ENCODE measurements around a stretch of chr5.

DNA sequence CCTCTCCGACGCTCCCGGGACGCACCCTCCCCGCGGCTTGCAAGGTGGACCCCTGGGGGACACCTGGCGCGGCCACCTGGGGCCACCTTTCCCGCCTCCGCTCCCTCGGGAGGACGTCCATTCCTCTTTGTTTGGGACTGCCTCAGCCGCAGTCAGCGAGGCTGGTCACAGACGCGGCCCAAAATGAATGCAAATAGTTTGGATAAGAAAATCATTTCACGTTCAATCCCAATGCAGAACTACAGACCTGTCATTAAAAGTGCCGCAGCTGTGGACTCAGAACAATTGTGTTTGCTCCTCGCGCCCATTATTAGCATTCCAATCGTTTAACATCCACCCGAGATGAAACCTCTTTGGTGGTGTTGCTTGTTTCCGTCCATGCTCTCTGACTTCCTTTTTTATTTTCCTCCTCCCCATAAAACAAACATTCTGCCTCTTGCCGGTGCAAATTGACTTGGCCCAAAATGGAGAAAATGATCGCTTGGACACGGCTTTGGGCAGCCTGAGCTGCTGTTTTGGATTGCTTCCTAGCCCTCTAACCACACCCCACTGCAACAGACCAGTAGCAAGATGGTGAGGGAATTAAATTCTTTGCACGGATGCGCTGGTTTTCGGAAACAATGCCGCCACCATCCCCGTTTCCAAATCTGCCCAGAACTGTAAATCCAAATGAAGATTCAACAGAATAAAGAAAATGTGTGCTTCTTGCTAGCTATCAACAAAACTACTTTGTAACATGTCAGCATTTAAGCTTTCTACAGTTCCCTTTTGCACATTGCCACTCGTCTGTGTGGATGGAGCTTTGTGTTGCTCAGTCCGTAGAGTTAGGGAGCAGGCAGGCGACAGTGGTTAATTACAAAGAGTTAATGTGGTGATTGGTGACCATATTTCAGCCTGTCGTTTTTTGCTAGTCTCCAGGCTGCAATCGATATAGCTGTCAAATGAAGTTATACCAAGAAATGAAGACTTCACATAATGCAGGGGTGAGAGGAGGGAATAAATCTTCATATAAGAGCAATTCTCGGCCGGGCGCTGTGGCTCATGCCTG, 829 bp downstream of the NLN start:
CAGE:
- cytosol, long polyA minus RNA = no peak
- cytosol, long polyA plus RNA = no peak
- long polyA plus RNA = no peak
- nucleus, long polyA minus RNA = no peak
- nucleus, long polyA plus RNA = no peak

GRCh38 chr5:65810027-65810535, 88.1 kb downstream of the NLN start:
CAGE:
- cytosol, long polyA minus RNA = no peak
- cytosol, long polyA plus RNA = no peak
- long polyA plus RNA = no peak
- nucleus, long polyA minus RNA = no peak
- nucleus, long polyA plus RNA = no peak

DNA sequence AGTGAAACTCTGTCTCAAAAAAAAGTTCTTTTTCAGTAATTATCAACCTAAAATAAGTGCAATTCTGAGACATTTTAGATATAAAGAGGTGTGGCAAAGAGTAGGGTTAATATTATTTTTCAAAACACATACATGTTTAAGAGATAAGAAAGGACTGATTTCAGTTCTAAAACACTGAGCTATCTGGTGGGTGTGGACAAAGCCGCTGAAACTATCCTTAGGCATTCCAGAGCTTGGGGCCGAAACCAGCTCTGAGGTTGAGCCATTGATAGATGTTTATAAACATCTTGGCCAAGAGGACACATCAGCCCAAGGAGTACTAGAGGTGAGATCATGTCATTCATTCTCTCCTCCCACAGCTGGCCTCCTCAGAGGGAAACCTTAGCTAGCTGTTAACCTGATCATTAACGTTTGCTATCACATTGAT, 89.8 kb downstream of the NLN start:
CAGE:
- cytosol, long polyA minus RNA = no peak
- cytosol, long polyA plus RNA = no peak
- long polyA plus RNA = no peak
- nucleus, long polyA minus RNA = no peak
- nucleus, long polyA plus RNA = no peak

DNA sequence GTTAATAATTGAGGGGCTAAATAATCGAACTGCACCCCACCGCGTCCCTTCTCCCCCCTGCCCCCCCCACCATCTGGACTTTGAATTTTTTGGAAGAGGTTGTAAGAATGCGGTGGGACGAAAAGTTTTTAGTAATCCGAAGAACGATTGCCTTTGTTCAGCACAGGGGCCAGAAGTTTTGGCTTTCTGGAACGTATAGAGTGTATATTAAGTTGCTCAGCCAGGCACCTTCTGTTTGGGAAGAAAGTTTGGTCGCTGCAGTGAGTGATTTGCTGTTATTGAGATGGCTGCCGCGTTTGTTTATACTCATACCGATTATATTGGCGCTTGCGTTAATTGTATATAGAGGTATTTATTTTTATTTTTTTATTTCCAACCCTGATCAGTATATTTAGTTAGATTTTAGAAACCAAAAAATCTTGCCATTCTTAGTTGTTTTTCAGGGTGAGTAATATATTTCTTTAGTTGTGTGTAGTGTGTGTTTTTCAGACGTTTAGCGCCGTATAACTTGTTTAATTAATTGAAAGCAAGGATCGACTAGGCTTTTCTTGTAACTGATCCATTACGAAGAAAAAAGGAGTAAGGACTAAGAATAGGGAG, 663 bp downstream of the ERBIN start:
CAGE:
- cytosol, long polyA minus RNA = no peak
- cytosol, long polyA plus RNA = no peak
- long polyA plus RNA = no peak
- nucleus, long polyA minus RNA = no peak
- nucleus, long polyA plus RNA = no peak

DNA sequence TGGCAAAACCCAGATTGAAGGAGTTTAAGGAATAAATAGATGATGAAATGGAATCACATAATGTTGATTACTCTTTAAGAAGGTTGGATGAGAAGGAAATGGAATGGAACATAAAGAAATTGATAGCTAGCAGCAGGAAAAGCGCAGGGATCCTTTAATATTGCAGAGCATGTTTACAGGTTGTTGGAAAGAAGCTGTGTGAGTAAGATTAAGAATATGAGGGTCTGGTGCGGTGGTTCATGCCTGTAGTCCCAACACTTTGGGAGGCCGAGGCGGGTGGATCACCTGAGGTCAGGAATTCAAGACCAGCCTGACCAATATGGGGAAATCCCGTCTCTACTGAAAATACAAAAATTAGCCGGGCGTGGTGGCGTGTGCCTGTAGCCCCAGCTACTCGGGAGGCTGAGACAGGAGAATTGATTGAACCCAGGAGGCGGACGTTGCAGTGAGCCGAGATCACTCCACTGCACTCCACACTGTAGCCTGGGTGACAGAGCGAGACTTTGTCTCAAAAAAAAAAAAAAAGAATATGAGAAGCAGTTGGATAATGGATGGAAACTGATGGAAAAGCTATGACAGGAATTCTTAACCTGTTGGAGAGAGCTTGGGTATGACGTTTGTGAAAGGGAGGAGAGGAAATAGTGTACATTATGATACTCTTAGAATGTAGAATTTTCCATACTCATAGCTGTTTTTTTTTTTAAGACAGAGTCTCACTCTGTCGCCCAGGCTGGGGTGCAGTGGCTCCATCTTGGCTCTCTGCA, 107.4 kb downstream of the ERBIN start:
CAGE:
- cytosol, long polyA minus RNA = no peak
- cytosol, long polyA plus RNA = no peak
- long polyA plus RNA = no peak
- nucleus, long polyA minus RNA = no peak
- nucleus, long polyA plus RNA = no peak

GRCh38 chr5:66438653-66439268, 157.4 kb upstream of the MAST4 start:
CAGE:
- cytosol, long polyA minus RNA = no peak
- cytosol, long polyA plus RNA = no peak
- long polyA plus RNA = no peak
- nucleus, long polyA minus RNA = no peak
- nucleus, long polyA plus RNA = no peak

DNA sequence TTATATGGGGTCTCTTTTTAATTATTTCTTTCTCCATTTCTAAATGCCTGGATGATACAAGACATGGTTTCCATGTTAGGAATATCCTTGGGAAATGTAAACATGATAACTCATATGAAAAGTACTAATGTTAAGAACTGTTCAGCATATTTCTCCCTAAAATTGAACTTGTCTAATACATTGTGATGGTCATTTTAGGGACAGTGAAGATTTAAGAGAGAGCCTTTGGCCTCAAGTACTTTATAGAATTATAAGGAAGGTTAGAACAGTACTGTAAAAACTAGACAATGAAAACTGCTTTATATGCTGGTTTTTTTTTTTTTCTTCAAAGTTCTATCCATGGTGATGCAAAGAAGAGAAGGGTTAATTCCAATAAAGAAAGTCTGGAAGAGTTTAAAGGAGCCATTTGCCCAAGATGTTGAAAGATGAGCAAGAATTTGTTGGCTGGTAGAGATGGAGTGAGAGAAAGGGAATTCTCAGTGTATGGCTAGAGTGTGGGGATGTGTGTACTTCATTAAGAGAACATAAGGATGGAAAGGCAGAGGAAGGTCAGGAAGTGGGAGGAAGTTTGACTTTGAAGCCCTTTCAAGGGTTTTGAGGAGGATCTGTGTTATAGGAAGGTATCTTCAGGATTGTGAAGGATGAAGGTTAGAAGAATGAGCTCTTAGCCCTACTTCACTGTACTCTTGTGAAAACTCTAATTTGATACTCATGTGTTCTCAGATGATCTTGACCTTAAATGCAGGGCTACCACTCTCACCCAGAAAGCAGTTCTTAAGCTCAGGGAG, 141.7 kb downstream of the CD180 start:
CAGE:
- cytosol, long polyA minus RNA = no peak
- cytosol, long polyA plus RNA = no peak
- long polyA plus RNA = no peak
- nucleus, long polyA minus RNA = no peak
- nucleus, long polyA plus RNA = no peak

DNA sequence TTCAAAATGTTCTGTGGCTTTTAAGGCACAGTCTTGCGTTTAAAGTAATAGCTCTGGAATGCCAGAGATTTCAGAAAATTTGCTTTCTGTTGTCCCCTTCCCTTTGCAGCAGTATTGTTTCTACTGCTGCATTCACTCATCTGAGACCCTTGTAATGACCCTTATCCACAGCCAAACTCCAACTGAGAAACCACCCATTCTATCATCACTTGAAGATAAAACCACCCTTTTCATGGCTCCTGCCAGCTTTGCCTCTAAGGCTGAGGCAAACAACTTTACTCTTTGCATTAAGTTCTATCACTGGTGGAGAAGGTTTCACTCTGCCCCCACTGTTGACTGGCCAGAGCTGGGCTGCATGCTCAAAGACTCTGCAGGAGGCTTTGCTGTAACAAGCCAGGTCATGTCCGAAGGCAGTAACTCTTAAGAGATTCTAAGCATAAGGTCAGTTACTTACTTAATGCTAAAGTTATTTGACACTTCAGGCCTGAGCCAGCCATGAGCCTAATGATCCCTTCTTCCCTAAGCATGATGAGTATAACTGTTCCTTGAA, 101.9 kb downstream of the CD180 start:
CAGE:
- cytosol, long polyA minus RNA = no peak
- cytosol, long polyA plus RNA = no peak
- long polyA plus RNA = no peak
- nucleus, long polyA minus RNA = no peak
- nucleus, long polyA plus RNA = no peak

GRCh38 chr5:67165087-67165704, 31.4 kb downstream of the CD180 start:
CAGE:
- cytosol, long polyA minus RNA = no peak
- cytosol, long polyA plus RNA = no peak
- long polyA plus RNA = no peak
- nucleus, long polyA minus RNA = no peak
- nucleus, long polyA plus RNA = no peak

CAGE:
- cytosol, long polyA minus RNA = no peak
- cytosol, long polyA plus RNA = no peak
- long polyA plus RNA = no peak
- nucleus, long polyA minus RNA = no peak
- nucleus, long polyA plus RNA = no peak
Observed at GRCh38 chr5:67206776-67207563, 10.4 kb upstream of the CD180 start.

GRCh38 chr5:67215588-67216573, 19.3 kb upstream of the CD180 start:
CAGE:
- cytosol, long polyA minus RNA = no peak
- cytosol, long polyA plus RNA = no peak
- long polyA plus RNA = no peak
- nucleus, long polyA minus RNA = no peak
- nucleus, long polyA plus RNA = no peak

DNA sequence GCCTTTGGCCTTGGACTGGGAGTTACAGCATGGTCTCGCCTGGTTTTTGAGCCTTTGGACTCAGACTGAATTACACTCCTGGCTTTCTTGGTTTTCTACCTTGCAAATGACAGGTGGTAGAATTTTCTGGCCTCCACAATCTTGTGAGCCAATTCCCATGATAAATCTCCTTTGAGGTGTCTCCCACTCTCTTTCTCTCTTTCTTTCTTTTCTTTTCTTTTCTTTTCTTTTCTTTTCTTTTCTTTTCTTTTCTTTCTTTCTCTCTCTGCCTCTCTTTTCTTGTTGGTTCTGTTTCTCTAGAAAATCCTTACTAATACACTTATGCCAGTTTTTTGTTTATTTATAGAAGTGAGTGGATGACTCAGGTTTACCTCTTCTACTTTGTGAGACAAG, 60.7 kb upstream of the CD180 start:
CAGE:
- cytosol, long polyA minus RNA = no peak
- cytosol, long polyA plus RNA = no peak
- long polyA plus RNA = no peak
- nucleus, long polyA minus RNA = no peak
- nucleus, long polyA plus RNA = no peak

DNA sequence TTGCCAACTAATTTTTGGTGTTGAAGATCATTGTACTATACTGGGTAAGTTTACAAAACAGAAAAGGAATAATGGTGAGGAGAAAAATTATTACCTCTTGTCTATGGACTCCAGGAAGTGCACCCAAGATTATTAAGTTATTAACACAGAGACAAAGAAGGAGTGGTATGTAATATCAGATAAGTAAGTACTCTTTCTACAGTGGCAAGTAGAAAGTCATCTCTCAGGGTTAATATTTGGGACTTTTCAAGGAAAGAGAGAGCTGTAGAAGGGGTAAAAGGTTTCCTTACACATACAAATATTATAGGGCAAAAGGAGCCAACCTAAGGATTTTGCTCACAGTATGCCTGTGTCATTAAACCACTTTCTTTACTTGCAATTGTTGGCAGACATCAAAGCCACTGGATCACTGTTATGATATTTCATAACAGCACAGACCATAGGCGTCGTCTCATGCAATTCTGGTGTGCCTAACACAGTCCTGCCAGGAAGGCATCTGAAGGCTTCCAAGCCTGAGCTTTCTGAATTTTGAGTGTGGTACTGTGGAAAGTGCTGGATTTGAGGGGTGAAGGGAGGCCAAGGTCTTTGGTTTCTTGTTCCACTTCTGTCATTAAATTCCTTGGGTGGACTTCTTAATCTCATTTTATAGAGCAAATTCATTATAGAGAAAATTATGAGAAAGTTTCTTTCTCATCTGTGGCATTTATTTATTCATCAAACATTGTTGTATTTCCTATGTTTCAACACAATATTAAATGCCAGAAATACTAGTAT, 441.5 kb upstream of the PIK3R1 start:
CAGE:
- cytosol, long polyA minus RNA = no peak
- cytosol, long polyA plus RNA = no peak
- long polyA plus RNA = no peak
- nucleus, long polyA minus RNA = no peak
- nucleus, long polyA plus RNA = no peak

DNA sequence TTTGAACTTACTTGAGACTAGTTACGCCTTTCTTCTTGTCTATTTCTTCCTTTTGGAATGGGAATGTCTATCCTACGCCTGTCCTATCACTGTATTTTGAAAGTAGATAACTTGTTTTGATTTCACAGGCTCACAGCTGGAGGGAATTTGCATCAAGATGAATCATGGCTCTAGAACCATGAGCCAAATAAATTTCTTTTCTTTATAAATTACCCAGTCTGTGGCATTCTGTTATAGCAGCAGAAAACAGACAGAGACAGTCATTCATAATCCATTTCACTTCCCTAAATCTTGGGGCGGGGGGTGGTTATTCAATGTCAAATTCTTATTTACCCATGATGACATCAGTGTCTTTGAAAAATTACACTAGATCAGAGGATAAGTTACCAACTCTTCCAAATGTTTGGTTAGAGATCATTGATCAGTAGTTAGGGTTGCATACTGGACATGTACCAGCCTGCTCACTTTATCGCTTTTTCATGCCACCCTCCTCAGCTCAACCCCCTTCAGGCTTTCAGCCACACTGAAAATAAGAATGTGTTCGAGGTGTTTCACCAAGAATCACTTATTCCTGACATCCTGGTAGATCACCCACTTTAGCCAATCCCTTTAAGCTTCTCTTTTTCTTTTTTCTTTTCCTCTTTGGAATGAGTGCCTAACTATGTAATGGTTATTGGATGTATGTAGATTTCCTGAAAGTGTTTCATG, 419.6 kb upstream of the PIK3R1 start:
CAGE:
- cytosol, long polyA minus RNA = no peak
- cytosol, long polyA plus RNA = no peak
- long polyA plus RNA = no peak
- nucleus, long polyA minus RNA = no peak
- nucleus, long polyA plus RNA = no peak

DNA sequence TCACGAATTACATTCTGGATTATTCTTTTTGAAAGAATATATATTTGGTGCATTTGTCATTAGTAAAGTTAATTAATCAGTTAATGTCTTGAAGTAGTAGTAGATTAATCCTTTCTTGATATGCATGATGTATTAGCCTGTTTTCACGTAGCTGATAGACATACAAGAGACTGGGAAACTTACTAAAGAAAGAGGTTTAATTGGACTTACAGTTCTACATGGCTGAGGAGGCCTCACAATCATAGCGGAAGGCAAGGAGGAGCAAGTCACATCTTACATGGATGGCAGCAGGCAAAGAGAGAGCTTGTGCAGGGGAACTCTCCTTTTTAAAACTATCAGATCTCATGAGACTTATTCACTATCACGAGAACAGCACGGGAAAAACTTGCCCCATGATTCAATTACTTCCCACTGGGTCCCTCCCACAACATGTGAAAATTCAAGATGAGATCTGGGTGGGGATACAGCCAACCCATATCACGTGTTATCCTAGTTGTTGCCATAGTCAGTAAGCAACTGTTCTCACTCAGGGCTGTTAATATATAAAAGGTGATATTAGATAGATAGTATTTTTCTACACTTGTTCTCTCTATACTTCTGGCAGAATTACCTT, 417.1 kb upstream of the PIK3R1 start:
CAGE:
- cytosol, long polyA minus RNA = no peak
- cytosol, long polyA plus RNA = no peak
- long polyA plus RNA = no peak
- nucleus, long polyA minus RNA = no peak
- nucleus, long polyA plus RNA = no peak

CAGE:
- cytosol, long polyA minus RNA = no peak
- cytosol, long polyA plus RNA = no peak
- long polyA plus RNA = no peak
- nucleus, long polyA minus RNA = no peak
- nucleus, long polyA plus RNA = no peak
Observed at GRCh38 chr5:67808281-67808710, 407.3 kb upstream of the PIK3R1 start.

DNA sequence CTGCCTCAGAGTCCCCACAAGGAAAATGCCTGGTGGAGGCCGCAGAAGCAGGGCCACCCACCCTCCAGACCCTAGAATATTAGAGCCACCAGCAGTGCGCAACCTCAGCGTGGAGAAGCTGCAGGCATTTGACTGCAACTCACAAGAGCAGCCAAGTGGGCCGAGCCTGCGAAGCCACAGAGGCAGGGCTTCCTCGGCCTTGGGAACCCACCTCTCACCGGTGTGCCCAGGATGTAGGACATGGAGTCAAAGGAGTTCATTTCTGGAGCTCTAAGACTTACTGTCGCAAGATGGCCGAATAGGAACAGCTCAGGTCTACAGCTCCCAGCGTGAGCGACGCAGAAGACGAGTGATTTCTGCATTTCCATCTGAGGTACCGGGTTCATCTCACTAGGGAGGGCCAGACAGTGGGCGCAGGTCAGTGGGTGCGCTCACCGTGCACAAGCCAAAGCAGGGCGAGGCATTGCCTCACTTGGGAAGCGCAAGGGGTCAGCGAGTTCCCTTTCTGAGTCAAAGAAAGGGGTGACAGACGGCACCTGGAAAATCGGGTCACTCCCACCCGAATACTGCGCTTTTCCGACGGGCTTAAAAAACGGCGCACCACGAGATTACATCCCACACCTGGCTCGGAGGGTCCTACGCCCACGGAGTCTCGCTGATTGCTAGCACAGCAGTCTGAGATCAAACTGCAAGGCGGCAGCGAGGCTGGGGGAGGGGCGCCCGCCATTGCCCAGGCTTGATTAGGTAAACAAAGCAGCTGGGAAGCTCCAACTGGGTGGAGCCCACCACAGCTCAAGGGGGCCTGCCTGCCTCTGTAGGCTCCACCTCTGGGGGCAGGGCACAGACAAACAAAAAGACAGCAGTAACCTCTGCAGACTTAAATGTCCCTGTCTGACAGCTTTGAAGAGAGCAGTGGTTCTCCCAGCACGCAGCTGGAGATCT, 397.6 kb upstream of the PIK3R1 start:
CAGE:
- cytosol, long polyA minus RNA = no peak
- cytosol, long polyA plus RNA = no peak
- long polyA plus RNA = no peak
- nucleus, long polyA minus RNA = no peak
- nucleus, long polyA plus RNA = no peak

DNA sequence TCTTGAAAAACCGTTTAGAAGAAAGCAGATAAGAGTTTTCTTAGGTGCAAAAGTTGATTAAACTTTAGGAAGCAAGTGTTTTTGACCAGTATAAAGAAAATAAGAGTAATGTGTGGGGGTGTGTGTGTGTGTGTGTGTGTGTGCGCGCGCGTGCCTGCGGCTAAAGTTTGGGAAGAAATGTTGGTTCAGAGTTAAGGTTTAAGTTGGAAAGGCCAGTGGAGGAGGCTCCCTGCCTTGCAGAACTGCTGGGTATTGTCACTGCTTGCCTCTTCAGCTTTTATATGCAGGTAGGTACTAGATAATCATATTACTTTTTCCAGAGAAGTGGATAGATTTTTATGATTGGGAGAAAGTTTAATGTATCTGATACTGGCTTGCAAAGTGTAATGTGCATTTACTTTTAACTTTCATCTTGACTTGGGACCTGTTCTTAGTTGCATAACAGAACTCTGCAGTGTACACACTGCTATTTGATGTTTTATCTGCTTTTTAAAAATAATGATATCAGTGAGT, 2.0 kb downstream of the PIK3R1 start:
CAGE:
- cytosol, long polyA minus RNA = no peak
- cytosol, long polyA plus RNA = no peak
- long polyA plus RNA = no peak
- nucleus, long polyA minus RNA = no peak
- nucleus, long polyA plus RNA = no peak

DNA sequence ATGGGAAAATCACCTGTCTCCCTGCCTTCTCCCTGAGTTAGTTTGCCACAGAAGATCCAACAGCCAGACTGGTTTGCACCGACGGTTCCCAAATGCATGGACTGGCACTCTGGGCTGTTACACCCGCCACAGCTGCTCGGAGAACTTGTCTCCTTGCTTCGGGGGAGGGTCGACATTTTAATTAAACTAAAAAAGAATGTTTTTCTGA, 73.4 kb downstream of the PIK3R1 start:
CAGE:
- cytosol, long polyA minus RNA = no peak
- cytosol, long polyA plus RNA = no peak
- long polyA plus RNA = no peak
- nucleus, long polyA minus RNA = no peak
- nucleus, long polyA plus RNA = no peak

GRCh38 chr5:68292971-68293621, 77.5 kb downstream of the PIK3R1 start:
CAGE:
- cytosol, long polyA minus RNA = start-site peak on the plus strand at chr5:68293391-68293481, 22 reads
- cytosol, long polyA plus RNA = no peak
- long polyA plus RNA = no peak
- nucleus, long polyA minus RNA = start-site peak on the plus strand at chr5:68293308-68293324, 26 reads; start-site peak on the plus strand at chr5:68293387-68293411, 20 reads; start-site peak on the plus strand at chr5:68293465-68293481, 18 reads
- nucleus, long polyA plus RNA = no peak

Data from keratinocyte (primary cell).